A375 (cell line): ENCODE results near the gene SNX6.

GRCh38 chr14:31935275-31935583 is 141.9 kb upstream of the ARHGAP5 start:
- RAMPAGE, long total RNA, result no peak

DNA sequence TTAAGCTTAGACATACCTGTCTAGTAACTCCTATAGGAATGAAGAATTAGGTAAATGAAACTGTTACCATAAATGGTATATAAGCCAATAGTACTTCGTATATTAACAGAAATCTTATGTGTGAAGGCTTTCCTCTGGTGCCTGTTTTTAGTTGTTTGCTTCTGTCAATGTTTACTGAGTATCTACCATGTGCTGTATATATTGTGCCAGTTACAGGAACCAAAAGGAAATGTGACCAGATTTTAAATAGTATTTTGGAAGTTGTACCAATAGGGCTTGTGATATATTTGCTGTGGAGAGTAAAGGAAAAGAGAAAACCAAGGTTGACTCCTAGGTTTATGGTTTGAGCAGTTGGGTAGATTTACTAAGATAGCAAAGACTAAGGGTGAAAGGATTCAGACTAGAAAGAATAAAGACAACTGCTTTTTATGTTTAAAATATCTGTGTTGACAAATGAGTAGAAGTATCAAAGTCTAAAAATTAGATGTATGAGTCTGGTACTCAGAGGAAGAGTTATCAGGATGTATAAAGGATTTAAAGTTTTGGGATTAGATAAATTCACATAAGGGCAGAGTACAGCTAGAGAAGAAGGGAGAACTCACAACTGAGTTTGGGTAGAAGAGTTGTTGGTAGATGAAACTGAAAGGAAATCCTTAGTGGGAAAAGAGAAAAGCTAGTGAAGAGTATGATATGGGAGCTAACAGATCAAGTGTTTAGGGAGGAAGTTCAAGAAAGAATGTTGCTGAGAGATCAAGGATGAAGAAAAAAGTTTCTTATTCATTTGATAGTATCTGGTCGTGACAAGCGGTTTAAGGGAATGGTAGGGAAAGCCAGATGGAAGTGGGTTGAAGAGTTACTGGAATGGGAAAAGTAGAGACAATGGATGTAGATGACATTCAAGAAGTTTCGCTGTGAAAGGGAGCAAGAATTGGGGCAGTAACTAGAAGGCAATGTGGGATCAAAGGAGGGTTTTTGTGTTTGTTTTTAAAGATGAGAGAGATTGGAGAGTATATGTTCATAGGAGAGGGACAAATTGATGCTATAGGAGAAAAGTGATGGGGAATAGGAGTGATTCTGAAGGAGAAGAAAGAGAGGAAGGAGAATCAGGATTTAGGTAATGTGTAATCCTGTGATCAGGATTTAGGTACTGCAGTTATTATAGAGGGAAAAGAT is 30.6 kb downstream of the ARHGAP5 start:
- RAMPAGE, long total RNA, result no peak

DNA sequence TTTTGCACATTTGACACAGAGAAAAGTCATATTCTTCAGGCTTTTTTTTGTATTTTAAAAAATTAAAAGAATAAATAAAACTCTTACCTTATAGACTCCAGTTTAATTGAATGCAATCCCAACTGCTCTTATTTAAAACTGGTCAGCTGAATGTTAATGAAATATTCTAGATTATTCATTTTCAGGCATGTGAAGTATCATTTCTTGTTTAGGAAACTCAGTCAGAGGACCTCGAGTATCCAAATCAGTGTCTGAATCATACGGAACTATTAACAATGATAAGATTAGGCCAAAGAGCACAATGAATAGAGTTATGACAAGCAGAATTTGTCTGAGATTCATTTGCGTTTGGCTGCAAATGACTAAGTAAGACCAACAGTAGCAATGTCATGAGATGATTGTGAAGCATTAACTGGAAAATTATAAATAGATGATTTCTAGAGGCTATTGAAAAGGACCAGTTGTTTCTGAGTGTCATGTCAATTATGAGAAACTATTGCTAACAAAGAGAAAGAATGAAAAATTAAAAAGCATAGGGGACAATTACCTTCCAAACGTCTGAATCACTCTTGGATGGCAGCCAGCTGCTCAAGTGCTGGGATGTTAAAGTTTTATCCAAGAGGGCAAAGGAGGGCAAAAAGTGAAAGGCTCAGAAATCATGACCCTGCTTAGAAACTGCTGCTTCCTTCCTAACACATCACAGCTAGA is 88.8 kb downstream of the AKAP6 start:
- RAMPAGE, long total RNA, result no peak

DNA sequence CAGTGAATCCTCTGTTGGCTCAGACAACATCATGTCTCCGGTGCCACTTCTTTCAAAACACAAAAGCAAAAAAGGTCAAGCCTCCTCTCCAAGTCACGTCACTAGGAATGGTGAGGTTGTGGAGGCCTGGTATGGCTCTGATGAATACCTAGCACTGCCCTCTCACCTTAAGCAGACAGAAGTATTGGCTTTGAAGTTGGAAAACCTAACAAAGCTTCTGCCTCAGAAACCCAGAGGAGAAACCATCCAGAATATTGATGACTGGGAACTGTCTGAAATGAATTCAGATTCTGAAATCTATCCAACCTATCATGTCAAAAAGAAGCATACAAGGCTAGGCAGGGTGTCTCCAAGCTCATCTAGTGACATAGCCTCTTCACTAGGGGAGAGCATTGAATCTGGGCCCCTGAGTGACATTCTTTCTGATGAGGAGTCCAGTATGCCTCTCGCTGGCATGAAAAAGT is 217.3 kb downstream of the AKAP6 start:
- RAMPAGE, long total RNA, result no peak

GRCh38 chr14:32703138-32703832 is 235.4 kb upstream of the NPAS3 start:
- RAMPAGE, long total RNA, result no peak

DNA sequence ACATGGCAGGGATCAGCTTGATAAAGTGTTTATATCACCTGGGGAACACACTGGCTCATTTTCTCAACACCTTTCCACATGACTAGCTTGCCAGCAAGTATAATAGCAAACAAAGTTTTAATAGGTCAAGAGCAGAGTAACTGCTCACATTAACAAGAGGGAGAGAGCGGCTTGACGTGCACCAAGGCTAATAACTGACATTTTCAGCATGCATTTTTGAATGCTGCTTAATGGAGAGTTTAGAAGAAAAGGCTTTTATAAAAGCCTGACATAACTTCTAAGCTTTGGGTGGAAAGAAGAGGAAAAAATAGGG is 246.3 kb downstream of the EGLN3 start:
- RAMPAGE, long total RNA, result no peak

- RAMPAGE, long total RNA, result no peak
These were observed 16.9 kb upstream of the EAPP start for GRCh38 chr14:34556508-34556794.

DNA sequence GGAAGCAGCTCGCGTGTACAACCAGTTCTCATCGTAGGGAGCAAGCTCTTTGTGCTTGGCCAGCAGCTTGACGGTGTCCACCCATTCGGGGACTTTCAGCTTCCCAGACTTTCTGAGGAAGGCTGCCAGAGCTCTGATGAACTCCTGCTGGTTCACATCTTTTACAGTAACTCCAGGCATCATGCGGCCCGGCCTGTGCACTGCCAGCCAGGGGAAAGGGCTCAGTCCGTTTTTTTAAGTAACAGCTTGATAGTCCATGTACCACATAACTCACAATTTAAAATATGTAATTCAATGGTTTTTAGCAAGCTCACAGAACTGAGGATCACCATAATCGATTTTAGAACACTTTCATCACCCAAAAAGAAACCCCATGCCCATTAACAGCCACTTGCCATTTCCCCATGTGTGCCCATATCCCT is 29.5 kb upstream of the EAPP start:
- RAMPAGE, long total RNA, result no peak

- RAMPAGE, long total RNA, result no peak
These were observed 32.6 kb downstream of the SNX6 start for GRCh38 chr14:34597382-34597774.

GRCh38 chr14:34629321-34630333 is at the start of gene SNX6:
Gene SNX6, minus strand, starts transcription at chr14:34630148.
- RAMPAGE, long total RNA, result start-site peak on the minus strand at chr14:34630123-34630140, 99 and 90 reads in 2 replicates

- RAMPAGE, long total RNA, result no peak
These were observed 2.4 kb downstream of the BAZ1A start for GRCh38 chr14:34872722-34873147.

DNA sequence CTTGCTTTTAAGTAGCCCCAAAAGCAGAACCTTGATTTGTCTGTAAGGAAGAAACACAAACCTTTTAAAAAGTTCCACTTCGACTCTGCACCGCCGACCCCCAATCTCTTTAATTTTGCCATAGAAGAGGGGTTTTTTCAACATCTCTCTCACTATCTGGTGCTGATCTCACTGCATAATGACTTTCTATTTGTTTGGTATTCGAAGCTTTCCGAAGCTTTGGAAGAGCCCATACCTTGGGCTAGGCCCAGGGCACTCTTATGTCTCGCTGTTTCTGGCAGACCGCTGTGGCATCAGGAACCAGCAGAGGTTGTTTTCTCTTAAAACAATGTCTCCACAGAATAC is 688 bp downstream of the PRORP start:
- RAMPAGE, long total RNA, result no peak

DNA sequence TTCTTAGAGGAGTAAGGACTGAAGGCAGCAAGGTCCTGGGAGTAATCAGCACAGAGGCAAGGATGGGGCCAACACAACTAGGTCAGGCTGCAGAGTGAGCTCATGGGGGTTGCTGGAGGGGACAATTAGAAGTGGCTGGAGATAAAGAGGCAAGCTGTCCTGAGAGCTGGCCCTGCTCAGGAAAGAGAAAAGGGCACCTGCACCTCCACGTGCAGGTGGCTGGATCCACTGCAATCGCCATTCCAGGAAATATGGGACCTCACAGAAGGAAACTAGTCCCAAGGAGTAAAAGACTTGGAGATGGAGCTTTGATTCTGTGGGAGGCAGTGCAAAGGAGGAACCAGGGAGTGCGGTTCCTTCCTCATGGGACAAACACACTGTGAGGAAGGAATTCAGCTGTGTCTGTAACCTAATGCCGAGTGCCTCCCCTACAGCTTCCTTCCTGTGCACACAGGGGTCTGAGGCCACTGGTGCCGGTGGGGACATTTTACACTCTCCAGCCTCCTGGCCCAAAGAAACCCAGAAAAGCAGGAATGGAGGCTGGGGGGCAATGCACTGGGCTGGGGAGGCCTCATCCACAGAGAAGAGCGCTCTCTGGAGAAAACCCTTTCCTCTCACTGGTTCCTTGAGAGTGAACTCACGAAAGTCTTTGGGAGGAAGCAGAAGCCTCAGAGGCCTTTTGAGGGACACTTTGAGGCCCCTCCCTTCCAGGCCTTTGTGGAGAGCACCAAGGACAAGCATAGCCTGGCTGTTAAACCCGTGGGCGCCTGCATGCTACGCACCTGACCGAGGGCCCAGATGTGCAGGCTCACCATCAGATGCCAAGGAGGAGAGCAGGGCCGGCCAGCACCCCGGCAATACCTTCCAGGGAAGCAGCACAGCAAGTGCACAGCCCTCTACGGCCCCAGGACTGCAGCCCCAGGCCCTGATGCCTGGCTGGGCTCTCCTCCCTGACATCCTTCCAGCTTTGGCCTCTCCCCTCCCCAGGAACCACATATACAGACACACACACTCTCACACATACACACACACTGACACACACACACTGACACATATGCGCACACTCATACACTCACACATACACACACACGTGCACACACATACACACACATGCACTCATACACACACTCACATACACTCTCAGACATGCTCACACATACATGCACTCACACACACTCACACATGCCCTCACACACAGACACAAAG is 52.1 kb downstream of the NFKBIA start:
- RAMPAGE, long total RNA, result no peak

DNA sequence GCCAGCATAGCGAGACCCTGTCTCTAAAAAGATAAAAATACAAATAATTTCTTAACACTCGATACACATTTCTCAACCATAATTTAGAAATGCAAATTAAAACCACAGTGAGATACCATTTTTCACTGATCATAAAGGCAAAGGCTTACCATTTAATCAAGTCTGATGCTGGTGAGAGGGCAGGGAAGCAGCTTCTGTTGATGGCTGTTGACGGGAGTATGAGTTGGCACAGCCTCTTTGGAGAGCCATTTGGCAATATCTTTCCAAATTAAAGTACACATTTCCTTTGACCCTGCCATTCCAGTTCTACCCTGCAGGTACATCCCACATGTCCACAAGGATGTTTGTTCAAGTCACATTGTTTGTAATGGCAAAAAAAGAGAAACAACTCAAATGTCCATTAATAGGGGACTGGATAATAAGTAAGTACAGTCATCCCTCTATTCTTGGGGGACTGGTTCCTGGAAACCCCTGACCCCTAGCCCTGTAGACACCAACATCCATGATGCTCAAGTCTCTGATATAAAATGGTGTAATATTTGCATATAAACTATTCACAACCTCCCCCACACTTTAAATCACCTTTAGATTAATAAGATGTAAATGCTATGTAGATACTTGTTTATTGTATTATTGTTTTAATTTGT is 50.7 kb downstream of the NFKBIA start:
- RAMPAGE, long total RNA, result no peak

- RAMPAGE, long total RNA, result no peak
These were observed 48.6 kb downstream of the NFKBIA start for GRCh38 chr14:35355813-35356559.

DNA sequence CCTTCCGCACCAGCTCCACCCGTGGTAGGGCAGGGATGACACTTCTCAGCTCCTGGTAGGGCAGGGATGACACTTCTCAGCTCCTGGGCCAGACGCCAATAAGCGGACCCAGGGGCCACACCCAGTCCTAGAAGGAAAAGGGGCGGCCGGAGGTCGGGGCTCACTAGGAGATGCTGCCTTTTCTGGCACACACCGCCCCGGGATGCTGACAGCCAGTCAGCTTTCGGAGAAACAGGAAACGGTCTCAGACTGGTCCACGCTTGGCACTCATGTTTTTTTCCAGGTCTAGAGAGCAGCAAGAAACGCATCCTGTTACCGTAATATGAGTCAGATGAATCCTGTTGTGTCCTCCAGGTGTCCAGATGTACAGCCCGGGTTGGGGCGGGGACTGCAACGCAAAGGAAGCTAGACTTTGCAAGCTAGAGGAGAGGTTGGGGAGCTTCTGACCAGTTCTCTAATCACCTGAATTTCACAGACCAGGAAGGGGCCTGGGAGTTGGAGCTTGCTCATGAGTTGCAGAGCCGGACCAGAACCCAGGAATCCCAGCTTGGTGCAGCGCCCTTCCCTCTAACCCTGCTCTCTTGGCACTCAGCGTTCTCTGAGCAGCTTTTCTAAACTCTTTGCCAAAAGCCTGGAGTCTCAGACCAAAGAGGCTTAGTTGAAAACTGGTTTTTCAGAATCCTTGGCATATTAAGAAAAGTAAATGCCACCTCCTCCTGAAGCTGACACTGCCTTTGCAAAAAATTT is 34.6 kb downstream of the NFKBIA start:
- RAMPAGE, long total RNA, result no peak

- RAMPAGE, long total RNA, result no peak
These were observed 12.2 kb upstream of the NFKBIA start for GRCh38 chr14:35416743-35417248.

DNA sequence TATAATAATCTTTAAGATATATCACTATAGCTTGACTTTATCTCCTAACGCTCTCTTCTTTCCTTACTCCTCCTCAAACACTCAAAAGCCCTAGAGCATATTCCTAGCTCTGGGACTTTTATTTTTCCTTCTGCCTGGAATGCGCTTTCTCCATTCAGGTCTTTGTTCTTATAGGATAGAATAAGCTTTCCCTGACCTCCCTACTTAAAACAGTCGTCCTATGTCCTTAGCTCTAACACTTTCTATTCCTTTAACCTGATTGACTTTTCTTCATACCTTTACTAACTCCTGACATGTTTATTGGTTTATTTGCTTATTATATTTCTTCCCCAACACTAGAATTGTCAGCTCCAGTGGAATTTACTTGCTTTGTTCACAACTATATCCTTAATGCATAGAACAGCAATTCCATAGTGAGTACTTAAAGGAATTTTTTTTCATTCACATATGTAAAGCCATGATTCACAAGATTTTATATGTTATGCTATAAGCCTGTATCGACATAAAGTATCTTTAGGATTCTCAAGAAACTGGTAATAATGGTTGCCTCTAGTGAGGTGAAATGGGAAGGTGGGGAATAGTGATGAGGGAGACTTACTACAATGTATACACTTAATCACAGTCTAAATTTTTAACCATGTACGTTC is 91.1 kb downstream of the RALGAPA1 start:
- RAMPAGE, long total RNA, result no peak

DNA sequence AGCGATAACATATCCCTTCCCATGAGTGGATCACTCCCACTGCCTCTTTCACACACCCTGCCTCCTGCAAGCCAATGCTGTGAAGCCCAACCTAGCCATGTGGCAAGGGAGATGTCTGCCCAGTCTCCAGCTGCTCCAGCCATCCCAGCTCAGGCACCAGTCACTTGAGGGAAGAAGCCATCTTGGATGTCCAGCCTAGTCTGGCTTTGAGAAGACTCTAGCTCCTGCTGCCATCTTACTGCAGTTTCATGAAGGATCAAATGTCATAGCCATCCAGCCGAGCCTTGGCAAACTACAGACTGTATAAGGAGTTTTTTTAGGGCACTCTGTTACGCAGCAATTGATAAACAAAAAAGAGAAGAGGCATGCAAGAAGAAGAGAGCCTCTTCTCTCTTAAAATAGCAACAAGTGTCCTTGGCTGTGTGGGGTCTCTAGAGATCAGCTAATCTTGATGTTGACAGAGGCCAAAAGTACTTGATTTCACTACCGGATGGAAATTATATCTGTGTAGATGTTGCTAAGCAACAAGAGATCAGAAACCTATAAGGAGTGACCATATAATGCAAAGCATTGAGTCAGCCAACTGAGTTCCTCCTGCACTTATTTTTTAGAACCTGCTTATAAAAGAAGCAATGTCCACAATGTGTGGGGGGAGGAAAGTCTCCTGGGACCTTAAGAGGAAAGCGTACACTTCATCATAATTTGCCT is 241.5 kb downstream of the BRMS1L start:
- RAMPAGE, long total RNA, result no peak

DNA sequence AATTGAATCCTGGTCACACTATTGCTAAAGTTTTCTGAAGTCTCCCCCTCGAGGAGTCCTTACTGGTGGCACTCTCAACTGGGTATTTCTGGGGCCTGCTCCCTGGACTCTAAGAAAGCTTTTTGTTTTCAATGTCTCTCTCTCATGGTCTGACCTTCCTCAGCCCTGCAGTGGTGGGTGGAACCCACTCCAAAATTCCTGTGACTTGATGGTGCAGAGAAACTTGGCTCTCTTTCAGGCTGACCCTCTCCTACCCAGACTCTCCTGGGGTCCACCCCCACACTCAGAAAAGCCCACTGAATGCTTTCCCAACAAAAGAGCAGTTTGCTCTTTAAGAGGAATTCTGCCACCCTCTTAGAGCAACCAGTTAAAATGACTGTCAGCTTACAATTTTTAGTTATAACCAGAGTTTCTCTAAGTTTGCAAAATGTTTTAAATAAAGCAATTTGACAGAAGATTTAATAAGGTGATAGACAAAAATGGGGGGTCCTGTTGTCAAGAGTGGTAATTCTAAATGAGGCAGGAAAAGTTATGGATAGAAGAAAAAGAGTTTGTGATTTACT is 142.9 kb downstream of the MBIP start:
- RAMPAGE, long total RNA, result no peak